GM23338 (cell line): ENCODE results near the gene FASTKD1.

GRCh38 chr2:167827413-167827756 lies 420.0 kb downstream of the STK39 start:
- PRO-cap = no peak
- RAMPAGE, long total RNA = no peak

GRCh38 chr2:168137515-168138814 lies 109.4 kb downstream of the STK39 start:
- PRO-cap = no peak
- RAMPAGE, long total RNA = no peak

- PRO-cap = no peak
- RAMPAGE, long total RNA = no peak
Observed at GRCh38 chr2:168192874-168193743, 54.3 kb downstream of the STK39 start.

DNA sequence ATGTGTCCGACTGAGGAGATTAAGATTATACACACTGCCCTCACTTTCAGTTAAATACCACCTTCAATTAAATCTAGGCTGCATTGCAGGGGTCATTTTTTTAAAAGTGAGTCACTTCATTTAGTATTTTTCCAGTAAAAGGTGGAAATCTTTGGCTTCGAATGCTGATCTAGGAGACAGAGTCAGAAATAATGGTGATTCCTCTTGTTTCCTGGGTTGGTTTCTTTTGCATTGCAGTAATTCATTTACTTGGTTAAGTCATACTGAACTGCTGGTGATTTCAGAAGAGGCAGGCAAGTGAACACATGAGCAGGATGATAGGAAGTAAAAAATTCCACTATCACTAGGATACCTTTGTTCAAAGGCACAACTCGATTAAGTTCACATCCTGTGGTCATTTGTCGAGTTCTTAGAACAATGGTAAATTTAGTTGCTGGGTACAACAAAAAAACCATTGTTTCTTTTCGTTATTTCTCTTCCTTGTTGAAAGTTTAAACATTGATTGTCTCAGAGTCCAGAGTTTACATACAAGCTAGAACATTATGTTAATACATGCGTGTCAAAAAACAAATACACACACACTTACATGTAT lies 26.5 kb downstream of the STK39 start:
- PRO-cap = no peak
- RAMPAGE, long total RNA = no peak

GRCh38 chr2:168700419-168701235 lies 101.8 kb upstream of the NOSTRIN start:
- PRO-cap = no peak
- RAMPAGE, long total RNA = no peak

- PRO-cap = no peak
- RAMPAGE, long total RNA = no peak
Observed at GRCh38 chr2:168797216-168797721, 5.2 kb upstream of the NOSTRIN start.

GRCh38 chr2:169013181-169013593 lies 17.9 kb downstream of the ABCB11 start:
- PRO-cap = no peak
- RAMPAGE, long total RNA = no peak

- PRO-cap = no peak
- RAMPAGE, long total RNA = no peak
Observed at GRCh38 chr2:169258804-169259387, 103.4 kb downstream of the LRP2 start.

DNA sequence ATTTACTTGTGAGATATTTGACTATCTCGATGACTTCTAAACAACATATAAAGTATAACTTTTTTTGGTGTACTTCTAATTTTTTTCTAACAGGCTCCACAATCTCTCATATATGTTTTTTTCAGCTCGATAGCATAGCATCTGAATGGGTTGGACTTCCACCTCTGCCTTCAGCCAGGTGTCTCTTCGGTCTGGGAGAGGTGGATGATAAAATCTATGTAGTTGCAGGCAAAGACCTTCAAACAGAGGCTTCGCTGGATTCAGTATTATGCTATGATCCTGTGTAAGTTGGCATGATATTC lies 4.9 kb downstream of the KLHL41 start:
- PRO-cap = no peak
- RAMPAGE, long total RNA = no peak

GRCh38 chr2:169531120-169531655 lies 21.7 kb downstream of the KLHL41 start:
- PRO-cap = no peak
- RAMPAGE, long total RNA = no peak

DNA sequence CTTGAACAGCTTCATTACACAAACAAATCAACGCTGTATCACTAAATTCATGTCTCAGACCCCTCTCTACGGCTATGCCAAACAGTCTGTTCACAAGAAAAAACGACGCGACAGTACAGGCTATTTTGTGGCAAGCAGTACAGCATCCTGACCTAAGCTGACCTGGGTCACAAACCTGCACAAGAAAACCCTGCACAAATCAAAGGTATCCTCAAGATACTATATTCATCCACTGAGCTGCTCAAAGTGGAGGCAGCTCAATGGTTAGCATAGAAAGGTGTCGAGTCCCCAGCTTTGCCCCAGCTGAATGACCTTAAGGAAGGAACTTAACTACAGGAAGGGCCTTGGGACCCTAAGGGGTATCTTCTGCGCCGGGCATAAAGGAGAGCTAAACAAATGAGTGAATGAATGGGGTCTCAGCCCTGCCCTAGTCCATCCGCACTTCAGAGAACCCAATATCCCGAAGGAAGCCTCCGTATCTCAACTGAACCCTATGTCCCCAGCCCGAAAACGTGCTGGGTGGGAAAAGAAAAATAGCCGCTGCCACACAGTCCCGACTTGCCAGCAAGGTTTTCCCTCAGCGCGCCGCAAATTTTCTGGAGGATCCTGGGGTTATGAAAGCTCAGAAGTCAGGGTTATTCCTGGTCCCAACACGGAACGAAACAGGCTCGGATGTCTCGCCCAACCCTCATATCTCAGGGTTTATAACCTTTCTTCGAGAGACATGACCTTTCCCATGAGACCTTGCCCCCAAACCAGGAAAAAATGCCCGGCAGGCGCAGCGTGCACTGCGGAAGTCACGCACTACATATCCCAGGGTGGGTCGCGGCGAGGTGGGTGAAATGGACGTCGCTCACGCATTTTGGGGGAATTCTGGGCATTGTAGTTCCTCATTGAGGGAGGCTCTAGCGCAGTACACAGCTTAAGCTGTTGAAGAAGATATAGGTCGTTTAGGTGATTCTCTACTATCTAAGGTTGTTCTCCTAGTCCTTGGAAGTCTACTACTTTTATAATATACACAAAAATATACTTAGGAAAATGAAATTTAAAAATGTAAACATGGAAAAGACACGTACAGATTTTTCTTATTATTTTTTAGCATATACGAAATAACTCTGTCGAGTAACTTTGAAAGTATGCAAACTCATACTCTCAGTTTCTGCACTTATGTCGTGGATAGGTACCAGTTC lies at the start of gene FASTKD1:
Gene FASTKD1 (minus strand): TSS at position 759 of the 1,190 bp plus-strand sequence.
- PRO-cap = bidirectional peak, plus-strand start at position 329 of the sequence, minus-strand start at position 309 of the sequence; bidirectional peak, plus-strand start at position 494 of the sequence, minus-strand start at position 514 of the sequence; unidirectional peak, minus-strand start at position 757 of the sequence
- RAMPAGE, long total RNA = no peak

- PRO-cap = no peak
- RAMPAGE, long total RNA = no peak
Observed at GRCh38 chr2:169636404-169637233, 52.5 kb downstream of the PPIG start.

DNA sequence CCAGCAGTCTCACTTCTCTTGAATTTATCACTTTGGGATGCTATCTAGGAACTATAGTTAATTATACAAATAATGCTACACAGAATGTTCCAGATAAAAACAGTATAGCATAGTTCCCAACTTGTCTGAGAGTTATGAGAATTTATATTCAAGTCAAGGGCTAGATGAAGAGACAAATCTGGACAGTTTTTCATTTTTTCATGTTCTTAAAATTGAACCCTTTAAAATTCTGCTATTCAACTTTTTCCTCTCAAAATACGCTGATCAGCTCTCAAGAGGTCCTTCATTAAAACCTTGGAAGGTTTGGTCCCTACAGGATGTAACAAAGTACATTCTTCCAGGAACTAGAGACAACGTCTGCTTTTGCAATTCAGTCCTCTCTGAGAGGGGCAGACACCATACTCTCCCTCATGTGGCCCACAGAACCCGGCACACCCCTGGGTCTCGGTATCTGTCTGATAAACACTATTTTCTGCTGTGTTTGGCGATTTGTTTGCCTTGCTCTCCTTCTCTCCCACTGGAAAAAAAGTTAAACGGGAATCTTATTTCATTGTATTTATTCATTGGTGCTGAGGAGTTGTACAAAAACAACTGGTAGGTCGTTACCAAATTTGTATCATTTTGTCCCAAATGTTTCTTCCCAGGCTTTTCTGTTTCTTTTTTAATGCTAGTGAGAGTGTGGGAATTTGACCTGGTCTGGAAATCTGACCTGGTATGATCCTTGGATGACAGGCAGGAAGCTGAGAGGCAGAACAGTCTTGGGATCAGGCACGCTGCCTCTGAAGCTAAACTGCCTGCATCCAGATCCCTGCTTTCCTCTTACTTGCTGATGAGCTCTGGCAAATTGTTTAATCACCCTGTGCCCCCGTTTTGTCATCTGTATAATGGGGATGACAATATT lies 2.9 kb downstream of the KLHL23 start:
- PRO-cap = no peak
- RAMPAGE, long total RNA = no peak

- PRO-cap = no peak
- RAMPAGE, long total RNA = no peak
Observed at GRCh38 chr2:169739834-169740258, 6.2 kb downstream of the KLHL23 start.

GRCh38 chr2:169810400-169811565 lies 12.1 kb downstream of the SSB start:
- PRO-cap = no peak
- RAMPAGE, long total RNA = no peak

GRCh38 chr2:170000281-170000918 lies 173.1 kb downstream of the UBR3 start:
- PRO-cap = no peak
- RAMPAGE, long total RNA = no peak

- PRO-cap = no peak
- RAMPAGE, long total RNA = no peak
Observed at GRCh38 chr2:170062779-170063430, 115.0 kb upstream of the MYO3B start.

DNA sequence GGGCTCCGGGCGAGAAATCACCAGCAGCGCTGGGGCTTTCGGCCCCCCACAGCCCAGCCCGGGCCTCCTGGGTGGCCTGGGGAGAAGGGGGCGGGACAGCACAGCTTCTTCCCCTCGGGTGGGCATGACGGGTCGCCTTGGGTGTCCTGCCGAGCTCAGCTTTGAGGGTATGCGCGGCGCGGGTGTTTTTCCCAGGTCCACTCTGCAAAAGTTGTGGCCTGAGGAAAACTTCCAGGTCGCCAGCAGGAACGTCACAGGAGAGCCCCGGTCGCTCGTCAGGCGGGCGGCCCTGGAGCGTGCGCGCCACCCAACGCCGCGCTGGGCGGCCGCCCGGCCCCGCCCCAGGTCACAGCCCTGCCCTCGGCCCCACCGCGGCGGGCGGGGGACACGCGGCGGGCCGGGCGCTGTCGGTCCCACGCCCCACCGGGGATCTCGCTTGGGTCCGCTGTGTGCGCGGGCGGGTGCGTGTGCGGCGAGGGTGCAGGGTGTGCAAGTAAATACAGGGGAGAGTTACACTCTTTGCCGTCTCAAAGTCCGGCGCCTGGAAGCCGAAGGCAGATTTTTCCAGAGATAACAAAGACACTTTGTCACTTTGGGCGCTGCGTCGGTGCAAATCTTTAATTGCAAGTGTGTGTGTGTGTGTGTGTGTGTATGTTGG lies 690 bp upstream of the SP5 start:
- PRO-cap = no peak
- RAMPAGE, long total RNA = no peak

- PRO-cap = no peak
- RAMPAGE, long total RNA = no peak
Observed at GRCh38 chr2:171089500-171089955, 71.2 kb downstream of the TLK1 start.

DNA sequence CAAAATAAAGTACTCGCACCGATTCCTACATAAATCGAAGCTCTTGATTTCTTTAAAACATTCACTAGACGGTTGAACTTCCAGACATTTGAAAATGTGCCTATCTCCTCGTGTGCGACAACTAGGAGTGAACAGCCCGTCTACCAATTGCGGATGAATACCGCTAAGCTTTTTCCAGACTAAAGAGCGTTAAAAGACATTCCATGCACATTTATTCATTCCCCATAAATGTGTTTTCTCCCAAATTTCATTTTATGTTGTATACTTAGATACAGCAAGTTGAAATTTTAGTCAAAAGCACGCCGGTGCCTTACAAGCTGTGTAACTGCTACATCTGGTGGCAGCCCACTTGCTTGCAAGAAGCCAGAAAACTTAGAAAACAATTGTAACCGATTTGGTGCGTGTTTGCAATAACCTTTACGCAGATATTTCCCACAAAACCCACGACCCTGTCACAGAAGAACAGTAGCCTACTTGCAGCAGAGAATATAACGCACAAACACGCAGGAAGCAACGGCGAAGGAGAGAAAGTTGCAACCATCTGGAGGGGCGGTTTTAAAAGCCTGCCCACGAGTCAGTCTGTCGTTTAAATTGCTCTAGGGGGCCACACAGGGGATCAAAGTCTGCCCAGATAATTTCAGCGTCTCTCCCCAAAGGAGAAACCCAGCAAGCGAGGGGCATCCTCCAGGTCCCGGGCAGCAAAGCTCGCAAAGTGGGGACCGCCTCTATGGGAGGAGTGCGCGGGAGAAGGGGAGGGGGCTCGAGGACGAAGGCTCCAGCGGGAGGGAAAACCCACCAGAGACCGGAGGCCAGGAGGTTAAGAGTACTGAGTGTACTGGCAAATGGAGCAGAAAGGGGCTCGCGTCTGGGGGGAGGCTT lies 1.3 kb downstream of the TLK1 start:
- PRO-cap = bidirectional peak, plus-strand start at position 798 of the sequence, minus-strand start at position 593 of the sequence
- RAMPAGE, long total RNA = no peak